Measurements from ENCODE around the genes UBE2L6, MED19, OR9Q1, MPEG1 and OR4D9.

DNA sequence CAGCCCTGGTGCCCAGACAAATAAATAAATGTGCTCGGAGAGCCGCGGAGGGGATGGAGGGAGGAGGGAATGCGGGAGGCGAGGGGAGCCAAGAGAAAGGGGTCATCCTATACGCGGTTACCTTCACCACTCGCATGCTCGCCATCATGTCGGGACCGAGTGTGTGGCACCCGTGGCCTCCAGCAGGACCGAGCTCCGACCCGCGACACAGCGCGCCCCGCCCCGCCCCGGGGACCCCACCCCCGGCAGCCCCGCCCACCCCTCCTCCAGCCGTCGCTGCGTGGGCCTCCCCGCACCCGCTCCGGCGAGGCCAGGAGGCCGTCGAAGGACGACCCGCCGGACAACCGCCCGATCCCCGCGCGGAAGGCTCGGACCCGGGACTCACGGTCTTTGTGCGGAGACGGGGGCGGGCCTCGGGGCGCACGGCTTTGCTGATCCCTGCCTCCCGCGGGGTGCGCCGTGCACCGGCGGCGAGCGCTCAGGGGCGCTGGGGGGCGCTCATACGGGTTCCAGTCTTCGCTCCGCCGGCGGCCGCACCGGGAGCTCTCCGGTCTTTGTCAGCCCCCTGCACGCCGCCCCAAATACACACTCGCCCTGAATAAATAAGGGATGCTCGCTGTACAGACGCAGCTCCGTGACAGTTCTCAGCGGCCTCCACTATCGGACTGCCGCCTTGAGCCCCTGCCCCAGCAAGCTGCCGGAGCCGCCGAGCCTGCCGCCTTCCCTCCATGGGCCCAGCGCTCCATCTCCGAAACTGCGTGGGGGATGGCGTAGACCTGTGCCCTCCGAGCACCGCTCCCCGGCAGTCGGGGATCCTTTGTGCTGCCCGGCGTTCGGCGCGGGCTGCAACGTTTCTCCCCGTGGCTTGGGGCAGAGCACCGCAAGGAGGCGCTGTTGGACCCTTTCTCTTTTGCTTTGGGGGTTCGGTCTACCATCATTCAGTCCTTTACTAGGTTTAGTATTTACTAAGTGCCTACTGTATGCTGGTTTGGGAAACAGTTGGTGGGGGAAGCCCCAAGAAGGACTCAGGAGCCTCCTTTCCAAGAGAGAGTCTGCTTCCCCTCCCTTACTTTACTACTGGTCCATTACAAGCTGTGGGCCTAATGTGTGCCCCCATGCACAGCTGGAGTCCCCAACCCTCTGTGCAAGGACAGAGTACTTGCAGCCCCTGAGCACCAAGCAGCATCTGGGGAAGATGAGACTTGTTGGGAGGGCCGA is at the start of gene UBE2L6:
UBE2L6 (minus strand) TSS at position 209 of the 1,218 bp plus-strand sequence.
- PRO-cap = bidirectional peak, plus-strand start at position 269 of the sequence, minus-strand start at position 157 of the sequence

- PRO-cap = no peak
Measured at GRCh38 chr11:57666723-57667589, 958 bp upstream of the ZDHHC5 start.

DNA sequence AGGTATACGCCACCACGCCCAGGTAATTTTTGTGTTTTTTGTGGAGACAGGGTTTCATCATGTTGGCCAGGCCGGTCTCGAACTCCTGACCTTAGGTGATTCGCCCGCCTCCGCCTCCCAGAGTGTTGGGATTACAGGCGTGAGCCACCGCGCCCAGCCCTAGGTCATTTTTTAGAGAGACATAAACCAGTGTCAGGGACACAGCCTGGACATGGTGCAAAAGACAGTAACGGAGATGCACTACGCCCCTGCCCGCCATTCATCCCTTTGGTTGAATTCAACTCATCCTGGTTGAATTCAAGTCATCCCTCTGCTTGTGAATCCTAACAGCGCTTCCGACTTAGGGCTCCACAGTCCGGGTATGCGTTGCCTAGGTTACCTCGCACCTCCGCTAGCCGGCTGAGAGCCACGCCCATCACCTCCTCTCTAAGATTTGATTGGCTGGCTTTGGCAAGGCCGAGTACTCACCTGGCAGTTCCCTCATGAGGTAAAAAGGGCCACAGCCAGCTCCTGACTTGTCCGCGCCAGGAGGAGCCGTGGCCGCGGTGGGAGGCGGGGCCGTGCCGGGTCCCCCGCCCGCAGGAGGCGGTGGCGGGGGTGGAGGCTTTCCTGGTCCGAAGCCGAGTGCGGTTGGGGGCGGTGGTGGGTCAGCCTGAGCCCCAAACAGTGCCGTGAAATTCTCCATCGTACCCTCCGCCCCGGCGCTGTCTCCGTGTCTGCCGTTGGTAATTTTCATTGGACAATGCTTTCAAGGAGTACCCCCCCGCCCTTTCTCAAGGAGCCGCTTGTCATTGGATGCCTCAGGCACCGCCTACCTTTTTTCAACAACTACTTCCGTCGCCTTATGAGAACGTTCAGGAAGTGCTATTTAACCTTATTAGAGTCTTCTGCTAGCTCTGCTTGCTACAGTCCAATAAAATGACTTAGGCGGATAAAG is at the start of gene MED19:
MED19 (minus strand) TSS at position 721 of the 937 bp plus-strand sequence.
- PRO-cap = no peak

- PRO-cap = no peak
Measured at GRCh38 chr11:57734381-57734877, 6.9 kb upstream of the SELENOH start.

DNA sequence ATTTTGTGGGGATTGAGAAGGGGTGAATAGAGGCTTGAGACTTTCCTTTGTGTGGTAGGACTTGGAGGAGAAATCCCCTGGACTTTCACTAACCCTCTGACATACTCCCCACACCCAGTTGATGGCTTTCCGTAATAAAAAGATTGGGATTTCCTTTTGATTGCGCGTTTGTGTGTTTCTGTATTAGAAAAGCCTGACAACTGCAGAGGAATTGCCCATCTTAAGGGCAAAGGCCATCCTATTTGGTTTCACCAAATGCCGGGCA is 545 bp upstream of the SELENOH start:
- PRO-cap = no peak

GRCh38 chr11:57772325-57772859 is 10.8 kb downstream of the CTNND1 start:
- PRO-cap = no peak

- PRO-cap = no peak
Measured at GRCh38 chr11:57822123-57822585, 60.6 kb downstream of the CTNND1 start.

- PRO-cap = no peak
Measured at GRCh38 chr11:58023678-58023905, at the start of gene OR9Q1. Gene OR9Q1, plus strand, starts transcription at chr11:58023881.

DNA sequence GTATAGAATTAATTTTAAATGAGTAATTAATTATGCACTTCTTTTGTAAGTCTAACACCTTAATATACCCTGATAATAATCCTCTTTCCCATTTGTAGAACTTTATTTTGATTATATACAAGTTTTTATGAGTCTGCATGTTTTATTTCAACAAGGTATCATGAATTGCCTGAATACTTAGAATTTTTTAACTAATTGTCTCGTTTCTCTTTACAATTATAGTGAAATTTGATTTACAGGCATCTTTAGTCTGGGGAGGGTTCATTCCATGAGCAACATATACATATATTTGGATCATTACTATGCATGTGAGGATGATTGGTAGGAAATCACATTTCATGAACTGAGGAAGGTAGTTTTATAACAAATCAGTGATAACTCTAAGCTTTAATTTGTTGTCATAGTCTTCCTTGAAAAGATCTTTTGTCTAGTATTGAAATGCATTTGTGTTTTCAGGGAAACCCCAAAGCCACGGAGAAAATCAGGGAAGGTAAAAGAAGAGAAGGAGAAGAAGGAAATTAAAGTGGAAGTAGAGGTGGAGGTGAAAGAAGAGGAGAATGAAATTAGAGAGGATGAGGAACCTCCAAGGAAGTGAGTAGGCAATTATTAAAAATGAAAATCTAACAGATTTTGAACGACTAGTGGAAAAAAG is 11.2 kb upstream of the CNTF start:
- PRO-cap = no peak

- PRO-cap = no peak
Measured at GRCh38 chr11:58941933-58942353, 2.7 kb downstream of the GLYATL1 start.

GRCh38 chr11:59058302-59058740 is 27.8 kb upstream of the GLYATL1B start:
- PRO-cap = no peak

DNA sequence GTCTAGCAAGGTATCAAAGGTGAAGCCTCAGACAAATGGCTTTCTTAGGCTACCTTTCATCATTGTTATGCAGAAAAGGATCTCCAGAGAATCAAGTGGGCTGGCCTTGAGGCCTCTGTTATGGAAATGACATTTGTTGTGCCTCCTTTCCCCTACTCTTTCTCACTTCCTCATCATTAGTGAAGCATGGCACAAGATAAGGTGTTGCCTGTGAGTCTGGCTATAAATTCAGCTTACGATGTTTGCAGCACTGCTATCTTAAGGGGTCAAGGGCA is 9.1 kb downstream of the GLYATL1B start:
- PRO-cap = no peak

GRCh38 chr11:59097907-59098301 is 9.1 kb upstream of the FAM111B start:
- PRO-cap = no peak

DNA sequence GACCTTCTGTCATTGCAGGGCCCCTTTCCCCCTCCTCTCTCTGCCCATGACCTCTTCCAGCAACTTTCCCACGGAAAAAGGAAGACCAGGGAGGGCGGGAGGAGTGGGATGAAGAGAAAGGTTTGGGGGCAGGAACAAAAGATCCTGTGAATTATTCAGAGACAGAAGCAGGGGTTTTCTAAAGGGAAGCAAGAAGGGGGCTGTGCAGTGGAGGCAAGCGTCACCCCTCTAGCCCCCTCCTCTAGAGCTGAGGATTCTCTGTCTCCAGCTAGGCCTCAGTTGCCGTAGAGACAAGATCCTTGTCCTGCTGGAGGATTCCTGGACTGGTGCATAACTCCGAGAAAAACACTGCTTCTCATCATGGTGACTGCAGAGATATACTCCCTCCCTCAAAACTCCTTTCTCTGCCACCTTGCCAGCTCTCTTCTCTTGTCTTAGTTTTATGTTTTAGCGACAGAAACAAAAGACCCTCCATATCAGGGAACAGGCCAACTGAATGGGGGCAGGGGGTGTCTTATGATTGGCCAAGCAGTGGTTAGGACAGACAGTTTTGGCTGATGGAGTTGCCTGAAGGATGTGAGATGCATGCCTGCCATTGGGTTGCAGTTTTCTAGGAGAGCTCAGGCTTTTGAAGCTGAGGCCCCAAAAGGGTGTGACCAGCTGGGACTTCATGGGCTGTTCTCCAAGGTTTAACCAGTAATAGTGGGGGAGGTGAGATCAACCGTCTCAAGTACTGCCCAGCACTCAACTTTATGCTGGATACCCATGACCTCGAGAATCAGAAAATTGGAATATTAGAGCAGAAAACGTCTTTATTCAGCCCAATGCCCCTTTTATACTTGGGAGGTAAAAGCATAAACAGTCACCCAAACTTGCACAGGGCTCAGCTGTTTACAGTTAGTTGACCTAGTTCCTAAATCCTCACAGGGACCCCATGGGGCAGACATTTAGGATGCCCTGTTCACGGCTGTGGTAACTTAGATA is 13.3 kb downstream of the DTX4 start:
- PRO-cap = no peak

GRCh38 chr11:59190784-59191394 is 19.0 kb downstream of the DTX4 start:
- PRO-cap = no peak

DNA sequence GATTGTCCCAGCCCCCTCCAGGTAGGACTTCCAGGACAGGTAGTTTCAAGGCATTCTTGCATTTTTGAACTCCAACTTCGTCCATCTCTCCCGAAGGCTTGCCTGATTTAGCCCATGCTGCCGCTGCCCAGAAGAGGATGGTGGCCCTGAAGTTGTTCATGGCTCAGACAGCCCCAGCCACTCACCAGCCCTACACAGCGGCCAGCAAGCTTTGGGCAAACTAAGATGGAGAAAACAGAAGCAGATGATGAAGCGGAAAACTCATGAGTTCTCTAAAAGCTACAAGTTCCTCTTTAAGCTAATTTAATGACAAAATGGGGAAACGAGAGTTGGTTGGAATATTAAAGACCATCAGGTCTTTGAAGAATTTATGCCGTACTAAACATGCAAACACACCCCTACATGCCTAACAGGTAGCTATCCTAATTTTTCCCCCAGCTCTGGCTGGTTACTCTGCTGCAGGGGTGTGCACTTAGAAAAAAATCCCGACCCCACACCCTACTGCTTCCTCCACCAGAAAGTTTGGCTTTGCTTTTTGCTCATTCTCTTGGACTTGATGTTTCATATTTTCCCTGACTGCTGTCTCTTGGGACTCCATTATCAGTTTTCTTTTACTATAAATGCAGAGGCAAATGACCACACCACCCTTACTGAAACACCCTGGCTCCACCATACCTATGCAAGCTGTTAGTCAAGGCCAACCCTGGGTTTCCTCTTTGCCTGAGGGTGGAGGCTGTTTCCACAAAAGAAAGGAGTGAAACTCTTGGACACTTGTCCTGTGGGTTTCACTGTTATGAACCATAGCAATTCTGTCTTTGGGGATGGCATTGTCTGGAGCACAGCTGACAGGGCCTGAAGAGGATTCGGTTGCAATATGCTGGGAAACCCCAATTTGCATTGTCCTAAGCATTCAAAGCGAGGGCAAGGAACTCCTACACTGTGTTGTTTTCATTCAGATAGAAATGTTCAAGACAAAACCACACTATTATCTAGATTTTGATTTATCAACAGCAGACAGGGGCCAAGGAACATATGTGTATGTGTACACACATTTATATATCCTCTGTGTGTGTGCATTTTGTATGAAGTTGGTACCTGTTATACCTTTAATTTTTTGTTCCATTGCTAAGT is at the start of gene MPEG1:
MPEG1 (minus strand) TSS at position 222 of the 1,131 bp plus-strand sequence.
- PRO-cap = no peak

DNA sequence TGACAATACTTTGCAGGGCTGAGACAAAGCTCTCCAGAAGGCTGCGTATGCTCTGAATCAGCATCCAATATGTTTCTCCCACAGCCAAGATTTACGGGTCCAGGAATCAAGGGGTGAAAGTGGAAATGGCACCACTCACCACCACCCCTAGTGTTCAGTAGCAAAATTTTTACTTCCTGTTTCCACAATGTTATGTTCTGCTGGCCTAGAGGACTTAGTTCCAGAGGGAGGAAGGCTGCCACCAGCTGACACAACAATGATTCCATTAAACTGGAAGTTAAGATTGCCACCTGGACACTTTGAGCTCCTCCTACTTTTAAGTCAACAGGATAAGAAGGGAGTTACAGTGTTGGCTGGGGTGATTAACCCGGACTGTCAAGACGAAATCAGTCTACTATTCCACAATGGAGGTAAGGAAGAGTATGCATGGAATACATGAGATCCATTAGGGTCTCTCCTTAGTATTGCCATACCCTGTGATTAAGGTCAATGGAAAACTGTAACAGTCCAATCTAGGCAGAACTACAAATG is 68.6 kb upstream of the MPEG1 start:
- PRO-cap = no peak

GRCh38 chr11:59511202-59511662 is at the start of gene OR4D9:
Gene OR4D9, plus strand, starts transcription at chr11:59511539.
- PRO-cap = no peak

DNA sequence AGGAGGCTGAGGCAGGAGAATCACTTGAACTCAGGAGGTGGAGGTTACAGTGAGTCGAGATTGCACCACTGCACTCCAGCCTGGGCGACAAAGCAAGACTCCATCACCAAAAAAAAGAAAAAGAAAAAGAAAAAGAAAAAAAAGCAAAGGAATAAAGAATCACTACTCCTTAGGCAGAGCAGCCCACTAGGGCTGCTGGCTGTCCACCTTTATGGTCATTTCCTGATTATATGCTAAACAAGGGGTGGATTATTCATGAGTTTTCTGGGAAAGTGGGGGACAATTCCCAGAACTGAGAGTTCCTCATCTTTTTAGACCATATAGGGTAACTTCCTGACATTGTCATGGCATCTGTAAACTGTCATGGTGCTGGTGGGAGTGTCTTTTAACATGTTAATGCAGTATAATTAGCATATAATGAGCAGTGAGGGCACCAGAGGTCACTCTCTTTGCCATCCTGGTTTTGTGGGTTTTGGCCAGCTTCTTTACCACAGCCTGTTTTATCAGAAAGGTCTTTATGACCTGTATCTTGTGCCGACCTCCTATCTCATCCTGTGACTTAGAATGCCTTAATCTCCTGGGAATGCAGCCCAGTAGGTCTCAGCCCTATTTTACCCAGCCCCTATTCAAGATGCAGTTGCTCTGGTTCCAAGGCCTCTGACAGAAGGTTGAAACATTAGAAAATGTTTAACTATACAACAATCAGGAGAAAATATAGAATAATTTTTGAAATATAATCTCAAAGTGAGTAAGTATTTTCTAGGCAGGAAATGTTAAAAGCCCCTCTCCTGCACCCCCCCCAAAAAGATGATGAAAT is 36.5 kb downstream of the OR4D9 start:
- PRO-cap = no peak

- PRO-cap = unidirectional peak, minus-strand start at chr11:59560985
Measured at GRCh38 chr11:59560236-59561178, 49.2 kb downstream of the OR4D9 start.